Thoracic aorta endothelial cell (primary cell): ENCODE measurements around a stretch of chr12.

- CAGE, long polyA plus RNA: no peak
Measured at GRCh38 chr12:31958678-31959005, 573 bp upstream of the RESF1 start.

DNA sequence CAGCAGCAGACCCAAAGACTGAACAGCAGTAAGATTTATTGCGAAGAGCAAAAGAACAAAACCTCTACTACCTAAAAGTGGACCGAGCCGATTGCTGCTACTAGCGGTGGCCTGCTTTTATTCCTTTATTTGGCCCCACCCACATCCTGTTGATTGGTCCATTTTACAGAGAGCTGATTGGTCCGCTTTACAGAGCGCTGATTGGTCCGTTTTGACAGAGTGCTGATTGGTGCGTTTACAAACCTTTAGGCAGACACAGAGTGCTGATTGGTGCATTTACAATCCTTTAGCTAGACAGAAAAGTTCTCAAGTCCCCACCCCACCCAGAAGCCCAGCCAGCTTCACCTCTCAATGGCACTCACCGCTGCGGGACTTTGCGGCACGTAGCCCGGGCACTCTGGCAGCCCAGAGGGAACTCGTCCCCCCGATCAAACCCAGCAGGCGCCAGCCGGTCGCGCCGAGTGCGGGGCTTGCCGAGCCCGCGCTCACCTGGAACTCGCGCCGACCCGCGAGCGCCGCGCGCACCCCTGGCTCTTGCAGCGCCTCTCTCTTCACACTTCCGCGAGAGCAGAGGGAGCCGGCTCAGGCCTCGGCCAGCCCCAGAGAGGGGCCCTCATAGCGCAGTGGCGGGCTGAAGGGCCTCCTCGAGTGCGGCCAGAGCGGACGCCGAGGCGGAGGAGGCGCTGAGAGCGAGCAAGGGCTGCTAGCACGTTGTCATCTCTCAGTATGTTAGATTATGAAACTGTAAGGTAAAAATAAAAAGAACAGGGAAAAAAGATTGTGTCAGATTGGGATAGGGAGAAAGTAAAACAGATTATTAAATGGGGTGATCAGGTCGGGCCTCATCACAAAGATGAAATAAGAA is 8.6 kb upstream of the FGD4 start:
- CAGE, long polyA plus RNA: no peak

GRCh38 chr12:32446233-32447204 is 47.2 kb downstream of the FGD4 start:
- CAGE, long polyA plus RNA: no peak

DNA sequence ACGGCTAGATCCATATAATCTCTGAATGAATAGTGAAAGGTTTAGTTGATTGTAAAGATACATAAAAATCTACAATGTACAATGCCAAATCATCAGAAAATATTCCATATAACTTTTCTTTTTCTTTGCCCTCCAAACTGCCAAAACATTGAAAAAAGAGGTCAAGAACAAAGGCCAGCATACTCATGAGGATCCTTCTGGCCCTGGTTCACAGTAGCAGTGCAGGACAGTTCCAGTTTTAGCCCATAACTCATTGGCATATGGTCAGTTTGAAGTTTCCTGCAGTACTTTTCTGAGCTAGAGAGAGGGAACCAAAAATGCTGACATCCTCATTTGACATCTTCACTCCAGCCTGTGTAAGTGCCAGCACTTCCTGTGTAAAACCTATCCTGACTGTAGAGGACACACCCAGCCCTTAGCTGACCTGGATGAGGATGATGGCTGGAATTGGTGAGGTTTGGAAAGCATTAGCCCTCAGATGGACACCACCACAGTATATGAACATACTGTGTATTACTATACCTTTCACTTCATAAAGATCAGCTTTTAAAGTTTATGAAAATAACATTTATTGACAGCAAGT is 84.1 kb downstream of the FGD4 start:
- CAGE, long polyA plus RNA: no peak

DNA sequence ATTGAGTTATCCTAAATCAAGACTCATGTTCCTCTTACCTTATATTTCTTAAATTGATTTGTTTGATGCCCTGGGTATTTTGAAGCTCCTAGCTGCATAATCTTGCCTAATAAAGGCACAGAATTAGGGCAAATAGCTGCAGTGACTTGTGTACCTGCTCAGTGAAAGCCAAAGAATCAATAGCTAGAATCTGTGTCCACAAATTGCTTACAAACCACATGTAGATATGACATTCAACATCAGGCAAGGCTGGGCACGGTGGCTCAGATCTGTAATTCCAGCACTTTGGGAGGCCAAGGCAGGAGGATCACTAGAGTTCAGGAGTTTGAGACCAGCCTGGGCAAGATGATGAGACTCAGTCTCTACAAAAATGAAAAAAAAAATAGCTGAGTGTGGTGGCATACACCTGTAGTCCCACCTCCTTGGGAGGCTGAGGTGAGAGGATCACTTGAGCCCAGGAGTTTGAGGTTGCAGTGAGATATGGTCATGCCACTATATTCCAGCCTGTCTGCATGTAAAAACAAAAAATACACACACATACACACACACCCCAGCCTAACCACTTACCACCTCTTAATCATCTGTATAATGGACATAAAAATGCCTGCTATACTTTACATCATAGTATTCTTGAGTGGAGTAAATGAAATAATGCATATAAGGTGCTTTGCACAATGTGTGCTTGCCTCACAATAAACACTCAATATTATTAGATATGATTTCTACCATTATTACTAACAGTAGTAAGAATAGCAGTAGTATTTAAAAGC is 132.0 kb upstream of the DNM1L start:
- CAGE, long polyA plus RNA: no peak

DNA sequence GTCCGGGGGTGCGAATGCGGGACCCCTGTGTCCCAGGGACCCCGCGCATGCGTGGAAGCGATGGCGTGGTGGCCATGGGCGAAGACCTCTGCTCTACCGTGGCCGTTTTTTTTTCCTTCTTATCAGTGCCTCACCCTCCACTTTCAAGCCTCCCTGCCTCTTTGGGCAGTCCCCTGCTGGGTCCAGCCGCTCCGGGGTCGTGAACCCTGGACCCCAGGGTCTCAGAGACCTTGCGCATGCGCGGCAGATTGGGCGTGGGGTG is 324.3 kb downstream of the ALG10 start:
- CAGE, long polyA plus RNA: no peak

- CAGE, long polyA plus RNA: no peak
Measured at GRCh38 chr12:34348711-34349196, 326.5 kb downstream of the ALG10 start.

GRCh38 chr12:38138247-38139368 is 178.0 kb upstream of the ALG10B start:
- CAGE, long polyA plus RNA: no peak

GRCh38 chr12:38881817-38882052 is 23.7 kb downstream of the CPNE8 start:
- CAGE, long polyA plus RNA: no peak

- CAGE, long polyA plus RNA: no peak
Measured at GRCh38 chr12:38895242-38895775, 10.1 kb downstream of the CPNE8 start.

- CAGE, long polyA plus RNA: no peak
Measured at GRCh38 chr12:39340818-39341205, 102.1 kb downstream of the KIF21A start.

GRCh38 chr12:39669702-39669956 is 43.6 kb downstream of the C12orf40 start:
- CAGE, long polyA plus RNA: no peak

DNA sequence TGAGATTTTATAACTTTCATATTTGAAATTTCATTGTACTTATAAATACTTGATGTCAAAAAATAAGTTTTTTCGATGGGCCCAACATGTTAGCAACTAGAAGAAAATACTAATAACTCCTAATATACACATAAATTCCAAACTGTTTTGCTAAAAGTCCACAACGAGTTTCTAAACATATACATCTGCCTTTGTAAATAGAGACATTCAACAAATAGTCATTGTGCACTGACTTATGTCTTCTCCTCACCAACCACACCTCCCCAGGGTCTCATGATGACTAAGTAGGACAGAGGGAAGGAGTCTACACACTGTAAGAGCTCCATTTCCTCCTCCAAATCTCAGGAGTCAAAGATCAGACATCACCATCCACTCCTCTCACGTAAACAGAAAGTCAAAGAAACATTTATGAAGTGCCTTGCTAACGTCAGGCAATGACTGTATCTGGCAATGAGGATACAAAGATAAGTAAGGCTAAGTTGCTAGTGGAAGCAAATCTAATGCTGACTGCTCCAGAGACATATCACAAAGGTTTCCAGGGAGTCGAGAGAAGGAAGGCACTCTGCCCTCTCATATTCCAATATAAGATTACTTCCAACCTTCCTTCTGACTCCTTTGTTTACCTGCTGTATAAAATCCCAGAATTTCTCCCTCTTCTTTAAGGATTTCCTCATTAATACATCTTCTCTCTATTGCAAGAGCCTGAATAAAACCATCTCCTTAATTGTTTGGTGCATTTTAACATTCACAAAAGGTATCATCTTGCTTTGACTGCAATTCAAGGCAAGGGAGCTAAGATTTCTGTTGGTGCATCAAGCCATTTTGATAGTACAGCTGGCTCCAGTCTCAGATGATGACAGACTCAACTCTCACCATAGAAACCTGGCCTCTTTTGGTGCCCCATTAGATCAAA is 88.8 kb downstream of the SLC2A13 start:
- CAGE, long polyA plus RNA: no peak

DNA sequence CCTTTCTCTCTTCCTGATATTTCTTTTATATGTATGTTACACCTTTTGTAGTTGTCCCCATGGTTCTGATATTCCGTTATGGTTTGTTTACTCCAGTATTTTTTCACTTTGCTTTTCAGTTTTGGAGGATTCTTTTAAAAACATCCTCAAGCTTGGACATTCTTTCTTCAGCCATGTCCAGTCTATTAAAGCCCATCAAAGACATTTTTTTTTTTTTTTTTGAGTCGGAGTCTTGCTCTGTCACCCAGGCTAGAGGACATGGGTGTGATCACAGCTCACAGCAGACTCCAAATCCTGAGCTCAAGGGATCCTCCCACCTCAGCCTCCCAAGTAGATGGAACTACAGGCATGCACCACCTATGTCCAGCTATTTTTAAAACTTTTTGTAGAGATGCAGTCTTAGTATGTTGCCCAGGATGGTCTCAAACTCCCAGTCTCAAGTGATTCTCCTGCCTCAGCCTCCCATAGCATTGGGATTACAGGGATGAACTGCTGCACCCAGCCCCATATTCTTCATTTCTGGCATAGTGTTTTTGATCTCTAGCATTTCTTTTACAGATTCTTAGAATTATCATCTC is 31.8 kb downstream of the SLC2A13 start:
- CAGE, long polyA plus RNA: no peak

GRCh38 chr12:40099399-40099942 is 6.4 kb downstream of the SLC2A13 start:
- CAGE, long polyA plus RNA: no peak

DNA sequence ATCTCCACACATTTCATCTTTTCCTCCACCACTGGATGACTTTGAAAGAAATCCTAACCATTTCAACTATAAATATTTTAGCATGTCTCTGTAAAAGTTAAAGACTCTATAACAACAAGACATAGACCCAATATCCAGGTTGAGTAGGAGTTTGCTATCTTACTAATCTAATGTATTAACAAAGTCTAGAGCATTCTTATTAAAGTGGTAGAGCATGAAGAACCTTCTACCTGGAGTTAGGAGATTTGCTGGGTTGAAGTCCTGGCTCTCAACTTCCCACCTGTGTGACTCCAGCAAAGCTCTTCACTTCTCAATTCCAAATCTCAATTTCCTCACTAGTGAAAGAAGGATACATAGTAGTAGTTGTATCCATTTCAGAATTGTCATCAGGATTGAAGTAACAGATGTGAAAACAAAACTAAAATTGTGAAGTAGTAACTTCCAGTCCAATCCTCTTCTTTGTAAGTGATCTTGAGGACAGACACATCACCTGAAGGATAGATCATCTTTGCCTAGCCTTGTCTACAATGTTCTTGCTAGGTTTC is 1.3 kb upstream of the LRRK2 start:
- CAGE, long polyA plus RNA: no peak

DNA sequence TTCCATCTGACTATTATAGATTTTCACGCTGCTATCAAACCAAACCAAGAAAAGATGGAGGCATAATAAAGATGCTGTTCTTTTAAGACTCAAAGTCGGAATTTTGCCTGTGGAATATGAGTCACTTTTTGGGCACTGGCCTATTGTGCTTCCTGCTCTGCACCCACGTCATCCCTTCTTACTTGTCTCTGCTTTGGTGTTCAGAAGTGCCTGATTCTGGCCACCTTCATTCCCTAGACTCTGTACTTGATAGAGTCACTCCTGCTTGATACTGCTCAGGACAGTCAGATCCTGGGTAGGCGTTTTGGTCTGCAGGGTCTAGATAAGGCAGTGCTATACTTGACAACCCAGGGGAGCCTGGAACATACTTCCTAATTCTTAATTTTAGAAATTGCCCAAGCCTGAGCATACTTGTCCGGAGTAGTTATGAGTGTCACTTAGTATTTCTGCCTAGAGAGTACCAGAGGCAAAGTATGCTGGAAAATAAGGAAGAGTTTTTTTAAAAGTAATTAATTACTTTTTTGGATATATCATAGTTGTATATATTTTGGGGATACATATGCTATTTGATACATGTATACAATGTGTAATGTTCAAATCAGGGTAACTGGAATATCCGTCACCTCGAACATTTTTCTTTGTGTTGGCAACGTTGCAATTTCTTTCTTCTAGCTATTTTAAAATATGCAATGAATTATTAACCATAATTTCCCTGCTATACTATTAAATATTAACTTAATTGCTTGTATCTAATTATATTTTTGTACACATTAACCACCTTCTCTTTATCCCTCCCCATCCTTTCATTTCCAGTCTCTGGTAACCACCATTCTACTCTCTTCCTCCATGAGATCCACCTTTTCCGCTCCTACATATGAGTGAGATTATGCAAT is 2.1 kb downstream of the LRRK2 start:
- CAGE, long polyA plus RNA: no peak

DNA sequence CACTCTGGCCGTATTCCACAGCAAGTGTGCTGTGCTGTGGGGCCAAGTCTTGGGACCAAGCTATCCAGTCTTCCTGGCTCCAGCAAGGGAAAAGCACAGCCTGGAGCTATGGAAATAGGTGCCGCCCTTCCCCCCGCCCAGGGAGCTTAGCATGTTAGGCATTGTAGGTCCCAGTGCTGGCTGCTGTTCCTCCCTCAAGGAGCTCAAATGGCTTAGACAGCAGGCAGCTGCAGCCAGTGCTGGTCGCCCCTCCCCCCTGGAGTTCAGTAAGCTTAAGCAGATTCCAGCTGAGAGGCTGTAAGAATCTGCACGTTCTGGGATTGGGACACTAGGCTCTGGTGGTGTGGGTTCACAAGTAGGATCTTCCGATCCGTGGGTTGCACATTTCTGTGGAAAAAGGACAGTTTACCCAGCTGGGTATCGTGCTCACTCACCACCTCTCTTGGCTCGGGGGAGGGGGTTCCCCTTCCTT is 127.2 kb downstream of the CNTN1 start:
- CAGE, long polyA plus RNA: no peak

GRCh38 chr12:41189174-41190258 is 1.4 kb downstream of the PDZRN4 start:
- CAGE, long polyA plus RNA: no peak

- CAGE, long polyA plus RNA: no peak
Measured at GRCh38 chr12:42143995-42144174, 789 bp downstream of the GXYLT1 start.